Thyroid gland (tissue), 7 donors: ENCODE data around the gene CHN2.

DNA sequence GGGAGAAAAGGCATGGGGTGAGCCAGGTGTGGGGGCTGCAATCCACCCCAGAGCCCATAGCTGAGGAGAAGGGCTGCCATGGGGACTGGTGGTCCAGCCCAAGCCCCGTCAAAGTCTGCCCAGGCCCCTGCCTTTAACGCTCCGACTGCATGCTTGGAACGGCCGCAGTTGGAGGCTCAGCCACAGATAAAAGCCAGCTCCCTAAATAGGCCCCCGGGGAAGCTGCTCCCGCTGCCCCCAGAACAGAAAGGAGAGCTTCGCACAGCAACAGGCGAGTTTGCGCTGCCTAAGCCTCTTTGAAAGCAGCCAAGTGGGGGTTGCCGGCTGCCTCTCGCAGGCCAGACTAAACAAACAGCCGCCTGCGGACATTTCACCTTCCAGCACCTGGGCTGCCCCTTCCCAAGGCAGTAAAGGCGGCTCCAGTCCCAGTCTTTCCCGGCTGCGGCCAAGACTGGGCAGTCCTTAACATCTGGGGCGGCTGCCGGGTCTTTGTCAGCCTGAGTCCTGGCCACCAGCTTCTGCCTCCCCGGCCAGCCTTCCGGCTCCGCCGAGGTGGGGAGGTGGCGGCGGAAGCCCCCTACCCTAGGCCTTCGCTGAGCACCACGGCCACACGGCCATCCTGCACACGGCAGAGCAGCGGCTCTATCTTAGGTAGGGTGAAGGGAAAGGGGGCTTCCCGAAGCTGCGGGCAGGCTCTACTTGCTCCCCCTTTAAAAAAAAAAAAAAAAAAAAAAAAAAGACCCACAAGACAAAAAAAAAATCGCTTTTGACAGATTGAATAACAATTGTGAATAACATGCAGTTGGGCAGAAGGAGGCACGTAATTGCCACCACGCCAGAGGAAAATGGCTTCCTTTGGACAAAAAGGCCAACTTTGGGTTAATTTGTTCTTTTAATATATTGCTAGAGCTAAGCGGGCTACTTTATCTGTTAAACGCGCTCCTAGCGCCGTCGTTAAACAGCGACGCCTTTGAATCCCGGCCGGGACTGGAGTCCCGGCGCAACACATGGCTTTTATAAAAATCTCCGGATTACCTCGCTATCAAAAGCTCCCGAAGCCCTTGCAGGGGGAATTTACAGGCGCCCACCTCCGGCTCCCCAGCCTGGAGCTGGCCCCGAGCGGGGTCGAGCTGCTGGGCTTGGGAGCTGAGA lies 1.6 kb downstream of the HOXA11 start:
- PRO-cap, 2 experiments, result no peak in any of the 2 experiments
- RAMPAGE, long total RNA, 5 experiments, result no peak in any of the 5 experiments

DNA sequence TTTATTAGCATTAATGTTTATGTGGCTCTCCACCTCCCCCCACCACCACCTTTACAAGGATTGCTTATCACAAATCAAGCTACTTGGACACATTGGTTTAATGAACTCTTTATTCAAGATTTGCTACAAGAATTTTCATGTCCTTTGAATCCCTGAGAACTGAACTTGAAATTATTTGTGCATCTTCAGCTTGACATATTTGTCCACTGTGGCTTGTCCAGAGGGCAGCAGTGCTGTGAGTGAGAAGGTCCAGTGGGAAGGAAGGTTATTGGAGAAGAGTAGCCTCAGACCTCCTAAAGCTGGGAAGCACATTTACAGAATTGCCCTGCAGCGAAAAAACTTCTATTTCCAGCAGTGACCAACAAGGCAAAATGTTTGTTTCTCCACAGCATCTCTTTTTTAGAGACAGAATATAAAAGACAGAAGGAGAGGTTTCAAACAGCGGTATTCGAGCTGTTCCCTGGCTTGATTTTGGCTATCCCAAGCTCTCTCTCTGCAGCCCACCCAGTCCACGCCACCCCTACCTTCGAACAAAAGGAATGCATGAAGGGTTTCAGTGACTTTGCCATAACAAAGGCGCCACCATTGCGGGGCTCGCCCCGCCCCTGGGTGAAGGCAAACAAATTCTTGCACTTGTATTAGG lies 2.2 kb upstream of the HOXA11 start:
- PRO-cap, 2 experiments, result no peak in any of the 2 experiments
- RAMPAGE, long total RNA, 5 experiments, result no peak in any of the 5 experiments

DNA sequence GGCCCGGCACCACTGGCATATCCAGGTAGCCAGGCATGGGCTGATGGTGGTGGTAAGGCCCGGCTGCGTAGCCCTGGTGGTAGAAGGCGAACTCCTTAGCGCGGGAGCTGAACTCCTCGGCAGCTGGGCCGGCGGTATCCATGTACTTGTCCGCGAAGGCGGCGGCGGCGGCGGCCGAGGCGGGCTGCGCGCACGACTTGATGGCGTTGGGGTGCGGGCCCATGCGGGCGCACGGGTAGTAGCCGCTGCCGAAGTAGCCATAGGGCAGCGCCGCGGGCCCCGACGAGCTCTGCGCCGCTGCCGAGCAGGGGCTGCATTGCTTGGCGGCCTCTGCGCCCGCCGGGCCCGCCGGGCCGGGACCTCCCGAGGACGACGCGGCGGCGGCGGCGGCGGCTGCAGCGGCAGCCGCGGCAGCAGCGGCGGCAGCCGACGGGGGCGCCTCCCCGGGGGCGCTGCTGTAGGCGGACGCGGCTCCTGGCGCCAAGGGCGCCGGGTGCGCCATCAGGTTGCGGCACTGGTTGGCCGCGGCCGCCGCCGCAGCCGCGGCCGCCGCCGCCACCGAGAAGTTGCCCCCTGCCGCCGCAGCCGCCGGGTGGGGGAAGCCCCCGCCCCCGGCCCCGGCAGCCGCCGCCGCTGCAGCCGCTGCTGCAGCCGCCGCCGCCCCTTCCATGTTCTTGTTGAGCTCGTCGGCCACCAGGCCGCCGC lies 433 bp downstream of the HOXA13 start:
- PRO-cap, 2 experiments, result no peak in any of the 2 experiments
- RAMPAGE, long total RNA, 5 experiments, result no peak in any of the 5 experiments

GRCh38 chr7:27897257-27897818 lies 157.4 kb downstream of the TAX1BP1 start:
- PRO-cap, 2 experiments, result peak in 2 of 2 experiments; most common minus-strand start chr7:27897472 (in 1)
- RAMPAGE, long total RNA, 5 experiments, result no peak in any of the 5 experiments

- PRO-cap, 2 experiments, result peak in 1 of 2 experiments; most common minus-strand start chr7:27901045 (in 1)
- RAMPAGE, long total RNA, 5 experiments, result no peak in any of the 5 experiments
These were observed 160.7 kb downstream of the TAX1BP1 start for GRCh38 chr7:27900601-27901216.

- PRO-cap, 2 experiments, result no peak in any of the 2 experiments
- RAMPAGE, long total RNA, 5 experiments, result no peak in any of the 5 experiments
These were observed 208.2 kb downstream of the JAZF1 start for GRCh38 chr7:27972232-27972863.

GRCh38 chr7:28036712-28037902 lies 143.5 kb downstream of the JAZF1 start:
- PRO-cap, 2 experiments, result no peak in any of the 2 experiments
- RAMPAGE, long total RNA, 5 experiments, result no peak in any of the 5 experiments

DNA sequence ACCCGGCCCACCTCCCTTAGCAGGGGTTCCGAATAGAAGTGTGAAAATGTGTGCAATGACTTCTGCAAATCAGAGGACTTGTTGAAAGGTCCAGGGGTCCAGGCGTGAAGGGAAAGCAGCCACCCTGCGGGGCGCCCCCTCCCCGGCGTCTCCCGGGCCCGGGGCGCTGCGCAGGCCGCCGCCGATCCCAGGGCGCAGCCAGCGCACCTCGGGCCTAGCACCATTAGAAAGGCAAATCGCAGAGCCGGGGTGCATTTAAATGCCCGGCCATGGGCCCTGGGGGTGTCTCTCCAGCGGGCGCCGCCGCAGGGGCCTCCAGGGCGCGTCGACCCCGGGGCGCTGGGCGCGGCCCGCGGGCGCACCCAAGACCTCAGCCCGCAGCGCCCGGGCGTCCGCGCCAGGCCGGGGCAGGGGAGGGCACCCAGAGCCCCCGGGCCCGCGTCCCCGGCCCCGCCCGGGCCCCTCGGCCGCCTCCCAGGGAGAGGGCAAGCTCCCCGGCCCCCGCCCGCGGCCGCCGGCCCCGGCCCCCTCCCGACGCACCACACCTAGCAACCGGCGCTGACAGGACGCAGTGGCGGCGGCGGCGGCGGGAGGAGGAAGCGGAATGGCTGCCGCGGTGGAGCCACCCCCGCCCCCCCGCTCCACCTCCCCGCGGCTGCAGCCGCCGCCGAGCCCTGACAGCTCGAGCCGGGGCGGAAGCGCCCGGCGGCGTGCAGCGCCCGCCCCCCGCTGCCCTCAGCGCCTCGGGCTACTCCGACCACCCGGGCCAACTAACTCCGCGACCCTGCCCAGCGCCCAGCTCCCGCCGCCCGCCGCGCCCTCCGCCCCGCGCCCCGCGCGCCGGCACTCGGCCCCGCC lies 1.1 kb downstream of the JAZF1 start:
- PRO-cap, 2 experiments, result peak in 2 of 2 experiments; most common plus-strand start position 677 of the sequence (in 2); most common minus-strand start position 606 of the sequence (in 2)
- RAMPAGE, long total RNA, 5 experiments, result no peak in any of the 5 experiments

- PRO-cap, 2 experiments, result no peak in any of the 2 experiments
- RAMPAGE, long total RNA, 5 experiments, result no peak in any of the 5 experiments
These were observed 61.9 kb downstream of the CREB5 start for GRCh38 chr7:28474116-28474708.

GRCh38 chr7:28490709-28491407 lies 78.5 kb downstream of the CREB5 start:
- PRO-cap, 2 experiments, result no peak in any of the 2 experiments
- RAMPAGE, long total RNA, 5 experiments, result no peak in any of the 5 experiments

- PRO-cap, 2 experiments, result no peak in any of the 2 experiments
- RAMPAGE, long total RNA, 5 experiments, result no peak in any of the 5 experiments
These were observed 211.0 kb downstream of the CREB5 start for GRCh38 chr7:28623285-28623696.

DNA sequence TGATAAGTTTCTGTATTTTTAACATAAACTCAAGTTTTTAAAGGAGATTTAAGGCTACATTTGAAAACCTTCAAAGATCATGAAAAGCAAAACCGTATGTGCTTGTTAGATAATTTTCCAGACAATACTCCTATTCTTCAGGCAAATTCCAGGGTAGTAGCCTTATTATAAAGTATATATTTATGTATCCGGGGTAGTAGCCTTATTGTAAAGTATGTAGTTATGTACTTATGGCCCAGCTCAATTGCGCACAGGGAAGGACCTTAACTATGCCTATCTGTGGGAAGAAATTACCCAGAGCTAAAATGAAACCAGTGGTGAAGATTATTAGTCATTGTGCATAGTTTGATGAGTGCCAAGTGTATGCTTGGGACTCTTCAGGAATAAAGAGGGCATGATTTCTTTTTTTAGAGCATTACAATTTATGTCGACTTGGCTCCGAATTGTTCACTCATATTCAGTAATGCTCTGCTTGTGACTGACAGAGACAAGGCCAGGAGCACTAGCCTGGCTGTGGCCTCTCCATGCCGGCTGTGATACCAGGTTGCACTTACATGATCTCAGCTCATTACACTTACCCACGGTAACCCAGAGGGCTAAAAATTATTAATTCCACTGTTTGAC lies 269.6 kb downstream of the TRIL start:
- PRO-cap, 2 experiments, result no peak in any of the 2 experiments
- RAMPAGE, long total RNA, 5 experiments, result no peak in any of the 5 experiments

DNA sequence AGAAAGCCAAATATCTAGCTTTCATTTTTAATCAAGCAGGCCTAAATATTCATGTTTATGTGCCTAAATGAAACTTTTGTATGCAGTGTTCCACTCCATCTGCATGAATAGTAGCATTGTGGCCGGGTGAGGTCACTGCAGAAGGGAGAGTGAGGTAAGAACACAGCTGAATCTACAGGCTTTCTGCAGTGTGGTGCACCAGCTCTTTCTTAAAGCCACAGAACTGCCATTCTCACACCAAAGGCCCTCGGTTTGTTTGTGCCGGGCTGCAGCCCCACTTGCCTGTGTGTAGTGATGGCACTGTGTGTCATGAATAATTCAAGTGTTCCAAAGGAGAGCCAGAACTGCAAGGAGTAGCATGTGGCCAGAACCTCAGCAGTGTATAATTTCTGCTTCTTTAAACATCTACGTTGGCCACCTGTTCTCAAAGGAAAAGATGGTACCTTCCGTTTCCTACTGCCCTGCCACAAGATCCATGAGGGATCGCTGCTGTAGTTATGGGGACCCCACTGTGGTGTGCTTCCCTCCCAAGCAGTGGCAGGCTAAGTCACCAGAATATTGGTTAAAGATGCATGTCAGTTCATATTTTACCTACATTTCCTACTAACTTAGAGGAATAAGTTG lies 204.0 kb downstream of the TRIL start:
- PRO-cap, 2 experiments, result no peak in any of the 2 experiments
- RAMPAGE, long total RNA, 5 experiments, result no peak in any of the 5 experiments

DNA sequence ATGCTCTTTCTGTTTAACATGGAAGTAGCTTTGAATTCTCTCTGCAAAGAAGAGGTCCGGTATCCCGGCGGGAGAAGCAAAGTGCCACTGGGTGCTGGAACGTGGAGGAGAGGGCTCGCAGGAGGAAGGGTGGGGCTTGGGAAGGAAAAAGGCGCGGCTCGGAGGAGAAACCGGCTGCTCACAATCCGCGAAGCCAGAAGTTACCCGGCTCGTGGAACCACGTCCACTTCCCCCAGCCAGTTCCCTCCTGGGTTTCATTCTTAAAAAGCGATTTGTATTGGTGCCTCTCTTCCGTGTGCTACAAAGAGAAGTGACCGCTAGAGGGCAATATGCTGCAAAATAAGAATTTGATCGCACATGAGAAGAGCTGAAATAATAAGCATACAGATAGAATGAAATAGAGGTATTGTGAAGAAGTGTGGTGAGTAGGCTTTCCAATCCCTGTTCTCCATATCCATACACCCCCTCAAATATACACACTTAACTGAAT lies 31.2 kb downstream of the TRIL start:
- PRO-cap, 2 experiments, result peak in 2 of 2 experiments; most common plus-strand start position 196 of the sequence (in 1); most common minus-strand start position 89 of the sequence (in 1)
- RAMPAGE, long total RNA, 5 experiments, result no peak in any of the 5 experiments

DNA sequence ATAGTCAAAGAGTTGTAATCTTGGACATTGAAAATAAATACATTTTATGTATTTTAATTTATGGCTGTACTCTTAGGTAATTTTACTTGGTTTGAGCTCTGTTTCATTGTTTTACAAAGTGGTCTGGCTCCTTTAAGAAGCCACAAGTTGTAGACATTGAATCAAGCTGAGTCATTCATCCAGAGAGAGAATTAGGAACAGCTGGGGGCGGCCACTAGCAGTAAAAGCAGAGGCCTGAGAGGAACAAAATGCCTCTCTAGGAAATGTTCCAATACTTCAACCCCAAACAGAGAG lies 26.4 kb upstream of the TRIL start:
- PRO-cap, 2 experiments, result peak in 1 of 2 experiments; most common plus-strand start position 220 of the sequence (in 1)
- RAMPAGE, long total RNA, 5 experiments, result no peak in any of the 5 experiments

DNA sequence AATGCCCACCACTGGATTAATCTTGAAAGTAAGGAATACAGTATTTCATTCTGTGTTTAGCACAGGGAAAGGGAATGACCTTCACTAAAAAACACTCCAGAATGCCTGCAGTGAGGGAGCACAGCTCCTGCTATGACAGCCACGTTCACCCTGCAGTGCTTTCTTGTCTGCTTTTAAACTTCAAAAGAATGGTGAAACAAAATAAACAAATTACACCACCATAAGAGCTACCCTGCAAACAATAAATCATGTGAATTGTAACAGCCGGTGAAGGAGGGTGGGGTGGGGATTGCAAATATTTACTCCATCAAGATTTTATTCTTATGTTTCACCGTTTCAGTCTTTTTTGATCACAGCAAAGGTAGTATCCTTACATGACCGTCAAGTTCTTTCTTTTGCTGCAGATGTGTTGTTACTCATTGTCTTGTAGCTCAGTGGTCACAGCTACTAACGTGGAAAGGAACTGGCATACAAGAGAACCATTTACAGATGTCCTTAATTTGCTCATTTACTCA lies 4.2 kb upstream of the CHN2 start:
- PRO-cap, 2 experiments, result peak in 2 of 2 experiments; most common minus-strand start position 147 of the sequence (in 1)
- RAMPAGE, long total RNA, 5 experiments, result no peak in any of the 5 experiments

GRCh38 chr7:29194606-29195019 lies at the start of gene CHN2:
Gene CHN2, plus strand, starts transcription at chr7:29194775.
- PRO-cap, 2 experiments, result peak in 2 of 2 experiments; most common plus-strand start chr7:29194832 (in 2); most common minus-strand start chr7:29194677 (in 1)
- RAMPAGE, long total RNA, 5 experiments, result no peak in any of the 5 experiments

GRCh38 chr7:29337175-29337536 lies 142.6 kb downstream of the CHN2 start:
- PRO-cap, 2 experiments, result no peak in any of the 2 experiments
- RAMPAGE, long total RNA, 5 experiments, result no peak in any of the 5 experiments

- PRO-cap, 2 experiments, result no peak in any of the 2 experiments
- RAMPAGE, long total RNA, 5 experiments, result no peak in any of the 5 experiments
These were observed 113.7 kb upstream of the PRR15 start for GRCh38 chr7:29449795-29450471.

- PRO-cap, 2 experiments, result no peak in any of the 2 experiments
- RAMPAGE, long total RNA, 5 experiments, result no peak in any of the 5 experiments
These were observed 82.9 kb downstream of the PRR15 start for GRCh38 chr7:29646334-29647155.